Pericardium fibroblast (primary cell): ENCODE measurements around a stretch of chr20.

- RAMPAGE, long total RNA = no peak
Observed at GRCh38 chr20:38447958-38448929, 24.4 kb upstream of the RALGAPB start.

DNA sequence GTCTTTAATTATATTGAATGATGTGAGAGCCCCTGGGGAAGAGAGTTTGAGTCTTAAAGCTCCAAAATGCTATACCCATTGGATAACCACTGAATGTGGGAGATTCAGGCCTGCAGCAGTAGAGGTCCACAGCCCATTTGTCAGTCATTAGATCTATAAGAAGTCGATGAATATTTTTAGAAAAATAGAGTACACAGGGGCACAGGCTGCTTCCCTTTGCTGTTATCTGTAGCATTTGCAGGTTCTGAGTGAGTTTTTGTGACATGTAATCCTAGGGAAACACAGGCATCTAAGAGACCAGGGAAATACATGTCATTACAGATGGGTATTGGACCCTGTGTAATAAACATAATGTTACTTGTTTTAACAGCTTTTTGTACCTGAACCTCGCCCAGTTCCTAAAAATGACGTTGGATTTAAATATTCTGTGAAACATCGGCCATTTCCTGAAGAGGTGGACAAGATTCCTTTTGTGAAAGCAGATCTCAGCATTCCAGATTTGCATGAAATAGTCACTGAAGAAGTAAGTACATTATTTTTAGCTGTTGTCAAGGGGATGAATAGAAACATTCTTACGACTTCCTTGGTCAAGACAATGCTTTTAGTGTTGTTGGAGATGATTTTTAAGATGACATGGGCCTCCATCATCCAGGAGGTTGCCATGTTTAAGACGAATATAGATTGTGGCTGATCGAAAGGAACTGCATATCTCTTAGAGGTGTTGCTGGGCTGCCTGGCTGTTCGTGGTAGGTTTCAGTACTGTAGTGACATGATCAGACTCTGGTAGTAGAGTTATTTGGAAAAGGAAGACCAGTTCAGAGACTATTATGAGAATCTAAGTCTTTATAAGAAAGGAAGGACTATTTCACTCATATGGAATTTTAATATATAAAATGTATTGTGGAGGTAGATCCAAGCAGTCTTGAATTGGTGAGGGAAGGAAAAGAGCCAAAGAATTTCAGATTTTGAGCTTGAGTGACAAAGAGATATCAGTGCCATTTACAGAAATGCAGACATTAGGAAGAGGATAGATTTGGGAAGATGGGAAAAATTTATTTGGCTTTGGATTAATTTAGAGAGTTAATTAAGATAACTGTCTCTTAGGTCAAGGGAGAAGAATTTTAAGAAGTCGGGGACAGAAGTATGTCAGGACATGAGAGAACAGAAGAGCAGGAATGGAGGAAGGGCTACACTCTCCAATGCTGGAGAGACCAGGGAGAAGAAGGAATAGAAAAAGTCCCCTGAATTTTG, 29.9 kb upstream of the ADIG start:
- RAMPAGE, long total RNA = no peak

- RAMPAGE, long total RNA = no peak
Observed at GRCh38 chr20:38599421-38599996, 18.5 kb downstream of the ADIG start.

DNA sequence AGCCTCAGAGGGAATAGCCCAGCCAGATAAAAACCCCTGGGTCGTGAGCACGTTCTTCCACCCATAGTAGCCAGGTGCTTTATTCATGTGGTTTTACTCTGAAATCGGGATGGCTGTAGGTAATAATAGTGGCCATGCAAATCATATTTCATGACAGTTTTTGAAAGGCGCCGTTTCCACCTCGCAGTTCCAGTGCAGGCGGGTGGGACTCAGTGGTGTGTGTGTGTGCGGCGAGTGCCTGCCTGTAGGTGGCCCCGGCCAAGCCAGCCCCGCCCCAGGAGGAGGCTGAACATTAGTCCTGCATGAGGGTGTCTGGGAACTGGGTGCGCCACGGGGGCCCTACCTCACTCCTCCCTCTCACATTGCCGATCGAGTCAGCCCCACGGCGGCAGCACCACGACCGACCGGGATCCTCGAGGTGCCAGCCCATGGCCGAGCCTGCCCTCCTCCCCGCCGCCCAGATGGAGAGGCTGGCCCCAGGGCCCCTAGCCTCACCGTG, 20.6 kb downstream of the ADIG start:
- RAMPAGE, long total RNA = no peak

GRCh38 chr20:38748579-38749074, 367 bp downstream of the ACTR5 start:
- RAMPAGE, long total RNA = no peak

- RAMPAGE, long total RNA = no peak
Observed at GRCh38 chr20:38845363-38846063, 40.0 kb downstream of the PPP1R16B start.

GRCh38 chr20:38941755-38942812, 15.9 kb downstream of the FAM83D start:
- RAMPAGE, long total RNA = no peak

GRCh38 chr20:39299996-39300278, 337.8 kb downstream of the DHX35 start:
- RAMPAGE, long total RNA = no peak

- RAMPAGE, long total RNA = no peak
Observed at GRCh38 chr20:40279283-40279898, 409.6 kb downstream of the MAFB start.

DNA sequence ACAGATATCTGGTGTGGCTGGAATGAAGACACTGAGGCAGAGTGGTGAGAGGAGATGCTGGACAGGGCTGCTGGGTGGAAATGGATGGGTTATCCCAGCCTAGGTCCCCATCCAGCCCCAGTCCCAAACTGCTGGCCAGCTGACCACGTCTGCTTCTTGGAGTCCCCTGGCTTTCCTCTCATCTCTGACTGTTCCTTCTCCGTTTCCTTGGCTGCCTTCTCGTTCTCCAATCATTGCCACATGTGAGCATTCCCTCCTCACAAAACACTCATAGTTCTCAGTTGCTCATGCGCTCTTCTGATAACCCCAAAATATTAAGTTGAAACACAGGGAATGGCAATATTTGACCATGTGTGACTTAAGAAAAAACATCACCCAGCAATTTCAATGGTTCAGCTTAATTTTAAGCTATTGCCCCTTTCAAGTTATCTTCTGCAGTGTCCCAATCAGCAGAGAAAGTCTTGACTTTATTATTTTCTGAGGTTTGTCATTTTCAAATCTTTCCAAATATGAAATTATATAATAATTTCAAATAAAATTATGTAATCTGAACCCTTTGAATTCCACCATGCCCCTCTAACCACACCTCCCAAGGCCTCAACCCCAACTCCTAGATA, 31.4 kb downstream of the MAFB start:
- RAMPAGE, long total RNA = no peak

- RAMPAGE, long total RNA = no peak
Observed at GRCh38 chr20:41017658-41018197, 10.9 kb upstream of the TOP1 start.

DNA sequence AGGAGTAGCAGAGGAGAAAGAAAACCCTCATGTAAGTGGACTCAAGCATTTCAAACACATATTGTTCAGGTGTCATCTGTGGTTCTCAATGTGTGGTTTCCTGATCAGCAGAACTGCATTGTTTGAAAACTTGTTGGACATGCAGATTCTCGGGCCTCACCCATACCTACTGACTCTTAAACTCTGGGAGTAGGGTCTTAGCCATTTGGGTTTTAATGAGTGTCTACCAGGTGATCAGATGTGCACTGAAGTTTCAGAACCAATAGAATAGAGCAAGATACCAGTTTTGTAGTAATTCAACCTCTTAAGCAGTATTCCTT, 14.3 kb downstream of the TOP1 start:
- RAMPAGE, long total RNA = no peak

DNA sequence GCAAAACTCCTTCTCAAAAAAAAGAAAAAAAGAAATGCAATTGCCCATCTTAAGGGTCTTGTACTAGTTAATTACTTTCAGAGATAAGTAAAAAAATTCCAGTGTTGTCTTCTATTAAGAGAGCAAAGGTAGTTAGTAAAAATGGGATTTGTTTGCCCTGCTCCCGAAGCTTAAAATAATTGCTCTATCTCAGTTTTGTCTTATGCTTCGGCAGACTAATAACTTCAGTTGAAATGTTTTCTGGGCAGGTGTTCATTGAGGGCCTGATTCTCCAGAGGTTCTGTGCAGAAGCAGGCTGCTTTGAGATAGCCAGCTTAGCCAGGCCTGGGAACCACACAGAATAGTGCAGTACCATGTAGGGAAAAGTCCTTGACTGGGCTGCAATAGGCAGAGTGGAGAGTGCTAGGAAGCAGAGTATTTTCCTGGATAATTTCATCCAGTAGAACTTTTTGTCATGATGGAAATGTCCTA, 15.7 kb downstream of the TOP1 start:
- RAMPAGE, long total RNA = no peak

- RAMPAGE, long total RNA = no peak
Observed at GRCh38 chr20:41080945-41081435, 52.4 kb downstream of the TOP1 start.

DNA sequence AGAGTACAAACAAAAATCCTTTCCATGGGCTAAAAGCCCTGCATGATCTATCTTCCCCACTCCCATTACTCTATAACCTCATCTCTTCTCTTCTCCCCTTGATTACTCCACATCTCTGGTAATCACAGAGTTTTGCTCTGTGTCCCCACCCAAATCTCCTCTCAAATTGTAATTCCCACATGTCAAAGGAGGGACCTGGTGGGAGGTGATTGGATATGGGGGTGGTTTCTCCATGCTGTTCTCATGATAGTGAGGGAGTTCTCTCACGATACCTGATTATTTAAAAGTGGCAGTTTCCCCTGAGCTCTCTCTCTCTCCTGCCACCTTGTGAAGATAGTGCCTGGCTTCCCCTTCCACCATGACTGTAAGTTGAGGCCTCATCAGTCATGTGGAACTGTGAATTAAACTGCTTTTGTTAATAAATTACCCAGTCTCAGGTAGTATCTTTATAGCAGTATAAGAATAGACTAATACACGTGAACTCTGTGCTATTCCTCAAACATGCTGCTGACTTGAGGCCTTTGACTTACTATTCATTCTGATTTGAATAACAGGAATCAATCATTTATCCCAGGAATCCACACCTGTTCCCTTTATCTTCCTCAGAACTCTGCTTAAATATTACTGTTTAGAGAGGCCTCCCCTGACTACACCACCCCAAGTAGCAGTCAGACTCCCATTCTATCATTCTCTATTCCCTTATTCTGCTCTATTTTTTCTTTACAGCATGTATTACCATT, 30.8 kb downstream of the ZHX3 start:
- RAMPAGE, long total RNA = no peak

DNA sequence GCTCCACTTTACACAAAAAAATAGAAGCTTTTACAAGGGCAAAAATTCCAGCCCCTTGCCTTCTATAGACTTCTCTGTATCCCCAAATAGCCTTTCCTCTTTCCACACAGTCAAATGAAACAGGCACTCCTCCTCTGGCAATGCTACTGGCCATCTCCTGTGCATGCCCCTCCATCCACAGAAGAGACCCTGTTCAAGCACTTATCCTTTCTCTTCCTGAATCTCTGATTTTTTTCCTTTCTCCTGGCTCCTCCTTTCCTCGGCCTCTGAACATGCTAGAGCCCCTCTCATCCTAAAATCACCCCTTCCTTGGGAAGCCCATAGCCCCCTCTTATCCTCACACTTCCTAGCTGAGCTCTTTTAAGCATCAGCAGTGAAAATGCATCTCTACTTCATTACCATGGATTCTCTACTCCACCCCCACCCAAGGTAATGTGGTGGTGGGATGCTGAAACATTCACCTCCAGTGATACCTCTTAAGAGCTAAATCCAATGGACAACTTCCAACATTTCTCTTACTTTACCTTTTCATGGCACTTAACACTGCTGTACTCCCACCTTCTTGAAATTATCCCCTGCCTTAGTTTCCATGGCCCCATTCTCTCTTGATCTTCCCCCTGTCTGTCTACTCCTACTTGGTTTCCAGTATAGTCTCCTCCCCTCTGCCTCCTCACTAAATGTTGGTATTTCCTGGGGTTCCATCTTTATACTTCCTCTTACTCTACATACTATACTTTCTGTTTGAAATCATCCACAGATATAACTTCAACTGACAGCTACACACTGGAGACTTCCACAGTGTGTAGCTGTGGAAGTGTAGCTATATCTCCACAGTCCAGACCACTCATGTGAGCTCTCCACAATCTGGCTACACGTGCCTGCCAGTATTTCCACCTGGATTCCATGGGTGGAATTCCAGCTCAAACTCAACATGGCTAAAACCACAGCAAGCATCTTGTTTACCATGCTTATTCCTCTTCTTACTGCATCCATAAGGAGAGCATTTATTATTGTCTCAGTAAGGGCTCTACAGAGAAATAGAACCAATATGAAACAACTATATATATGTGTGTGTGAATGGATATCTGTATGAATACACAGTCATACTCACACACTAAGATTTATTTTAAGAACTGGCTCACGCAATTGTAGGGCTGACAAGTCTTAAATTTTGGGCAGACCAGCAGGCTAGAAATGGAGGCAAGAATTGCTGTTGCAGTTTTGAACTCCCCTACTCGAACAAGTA, 13.6 kb downstream of the ZHX3 start:
- RAMPAGE, long total RNA = no peak

GRCh38 chr20:41693099-41694149, 75.2 kb upstream of the CHD6 start:
- RAMPAGE, long total RNA = no peak

DNA sequence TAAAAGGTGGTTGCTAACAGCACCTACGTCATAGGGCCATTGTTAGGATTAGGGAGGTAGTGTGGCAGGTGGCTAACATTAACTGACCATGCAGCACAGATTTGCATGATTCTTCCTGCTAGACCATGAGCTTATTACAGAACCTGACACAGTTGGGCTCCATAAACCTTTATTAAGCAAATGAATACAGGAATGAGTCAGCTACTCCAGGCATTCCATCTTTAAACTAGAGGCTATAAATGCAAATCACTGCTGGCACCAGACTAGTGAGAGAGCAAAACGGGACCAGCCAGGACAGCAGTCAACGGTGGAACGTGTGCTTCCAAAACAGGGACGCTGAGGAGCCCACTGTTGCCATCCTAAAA, 440.1 kb downstream of the PTPRT start:
- RAMPAGE, long total RNA = no peak

DNA sequence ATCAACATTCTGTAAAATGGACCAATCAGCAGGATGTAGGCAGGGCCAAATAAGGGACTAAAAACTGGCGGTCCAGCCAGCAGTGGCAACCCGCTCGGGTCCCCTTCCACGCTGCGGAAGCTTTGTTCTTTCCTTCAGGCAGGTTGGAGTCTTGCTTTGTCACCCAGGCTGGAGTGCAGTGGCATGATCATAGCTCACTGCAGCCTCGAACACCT, 1.4 kb upstream of the SRSF6 start:
- RAMPAGE, long total RNA = no peak

DNA sequence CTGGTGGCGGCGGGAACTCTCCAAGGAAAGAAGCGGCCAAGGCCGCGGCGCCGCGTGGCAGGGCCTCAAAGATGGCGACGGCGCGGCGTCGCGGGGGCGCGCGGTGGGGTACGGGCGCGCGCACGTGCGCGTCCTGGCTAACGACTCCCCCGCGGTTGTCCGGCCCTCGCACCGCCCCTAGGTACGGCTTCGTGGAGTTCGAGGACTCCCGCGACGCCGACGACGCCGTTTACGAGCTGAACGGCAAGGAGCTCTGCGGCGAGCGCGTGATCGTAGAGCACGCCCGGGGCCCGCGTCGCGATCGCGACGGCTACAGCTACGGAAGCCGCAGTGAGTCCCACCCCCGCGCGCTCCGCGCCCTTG, 465 bp downstream of the SRSF6 start:
- RAMPAGE, long total RNA = no peak